Esophagus squamous epithelium (tissue), 4 donors: ENCODE data around the genes EPB41L4A and DCP2.

- PRO-cap = no peak
- RAMPAGE, long total RNA, 4 experiments = no peak in any of the 4 experiments
Observed at GRCh38 chr5:111771923-111772365, 14.9 kb upstream of the NREP start.

GRCh38 chr5:112286807-112287519 is 132.1 kb downstream of the EPB41L4A start:
- PRO-cap = no peak
- RAMPAGE, long total RNA, 4 experiments = no peak in any of the 4 experiments

GRCh38 chr5:112374827-112375074 is 44.3 kb downstream of the EPB41L4A start:
- PRO-cap = no peak
- RAMPAGE, long total RNA, 4 experiments = no peak in any of the 4 experiments

DNA sequence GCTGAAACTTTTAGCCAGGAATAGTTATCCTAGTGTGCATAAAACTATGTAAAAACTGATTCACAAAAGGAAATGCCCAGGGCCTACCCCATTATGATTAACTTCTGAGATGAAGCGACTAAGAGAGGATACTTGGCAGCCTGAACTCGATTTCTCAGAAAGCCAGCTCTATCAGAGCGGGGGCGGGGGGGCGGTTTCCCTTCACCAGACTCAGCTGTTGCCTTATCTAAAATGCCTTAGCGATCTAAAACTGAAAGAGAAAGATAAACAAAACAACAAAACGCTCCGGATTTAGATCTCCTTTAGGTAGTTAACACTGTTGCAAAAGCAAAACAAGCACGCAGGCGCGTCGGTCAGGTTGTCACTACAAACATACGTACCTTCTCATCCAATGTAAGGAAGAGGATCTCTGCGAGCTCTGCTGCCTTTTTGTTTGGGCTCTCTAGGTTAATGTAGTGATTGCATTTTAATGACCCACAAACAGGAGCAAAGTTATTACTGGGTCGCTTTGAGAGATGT is 1.2 kb downstream of the EPB41L4A start:
- PRO-cap = unidirectional peak, plus-strand start at position 339 of the sequence; bidirectional peak, plus-strand start at position 364 of the sequence, minus-strand start at position 368 of the sequence; unidirectional peak, plus-strand start at position 364 of the sequence; unidirectional peak, plus-strand start at position 391 of the sequence
- RAMPAGE, long total RNA, 4 experiments = no peak in any of the 4 experiments

DNA sequence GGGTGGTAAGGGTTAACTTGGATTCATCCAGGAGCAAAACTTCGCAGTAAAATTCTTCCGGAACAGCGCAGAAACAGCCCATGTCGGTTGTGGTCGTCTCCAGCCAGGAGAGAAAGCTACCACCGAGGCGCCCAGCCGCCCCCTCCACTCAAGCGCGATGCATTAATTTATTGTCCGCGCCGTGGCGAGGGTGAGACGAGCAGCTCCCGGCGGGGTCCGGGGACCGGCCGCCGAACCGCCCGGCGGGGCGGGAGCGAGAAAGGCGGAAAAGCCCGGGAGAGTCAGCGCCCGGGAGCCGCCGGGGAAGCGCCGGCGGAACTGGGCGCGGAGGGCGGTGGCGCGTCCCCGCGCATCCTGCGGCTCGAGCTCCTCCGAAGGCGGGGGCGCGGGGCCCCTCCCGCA is at the start of gene EPB41L4A:
Gene EPB41L4A, minus strand, starts transcription at position 320 of the 402 bp plus-strand sequence.
- PRO-cap = bidirectional peak, plus-strand start at position 294 of the sequence, minus-strand start at position 320 of the sequence
- RAMPAGE, long total RNA, 4 experiments = start-site peak on the minus strand in 2 of 4 experiments, centred at positions 250 to 289 of the sequence, 15 to 19 reads per replicate

DNA sequence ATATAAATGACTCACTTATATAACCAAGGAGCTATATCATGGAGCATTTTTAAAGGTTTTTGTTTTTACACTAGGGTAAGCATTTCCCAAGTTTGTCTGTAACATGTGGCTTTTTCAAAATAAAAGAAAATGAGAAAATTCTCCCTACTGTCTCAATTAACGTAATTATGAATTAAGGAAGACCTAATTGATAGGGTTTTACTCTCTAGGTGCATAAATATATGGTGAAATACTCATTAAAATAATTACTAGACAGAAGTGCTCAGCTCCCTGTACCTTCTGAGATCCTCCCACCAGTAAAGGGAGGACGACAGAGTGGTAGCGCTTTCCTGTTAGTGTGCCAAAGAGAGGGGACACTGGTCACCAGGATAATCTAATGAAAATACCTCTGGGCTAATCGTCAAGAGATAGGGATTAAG is 1.4 kb downstream of the REEP5 start:
- PRO-cap = no peak
- RAMPAGE, long total RNA, 4 experiments = no peak in any of the 4 experiments

DNA sequence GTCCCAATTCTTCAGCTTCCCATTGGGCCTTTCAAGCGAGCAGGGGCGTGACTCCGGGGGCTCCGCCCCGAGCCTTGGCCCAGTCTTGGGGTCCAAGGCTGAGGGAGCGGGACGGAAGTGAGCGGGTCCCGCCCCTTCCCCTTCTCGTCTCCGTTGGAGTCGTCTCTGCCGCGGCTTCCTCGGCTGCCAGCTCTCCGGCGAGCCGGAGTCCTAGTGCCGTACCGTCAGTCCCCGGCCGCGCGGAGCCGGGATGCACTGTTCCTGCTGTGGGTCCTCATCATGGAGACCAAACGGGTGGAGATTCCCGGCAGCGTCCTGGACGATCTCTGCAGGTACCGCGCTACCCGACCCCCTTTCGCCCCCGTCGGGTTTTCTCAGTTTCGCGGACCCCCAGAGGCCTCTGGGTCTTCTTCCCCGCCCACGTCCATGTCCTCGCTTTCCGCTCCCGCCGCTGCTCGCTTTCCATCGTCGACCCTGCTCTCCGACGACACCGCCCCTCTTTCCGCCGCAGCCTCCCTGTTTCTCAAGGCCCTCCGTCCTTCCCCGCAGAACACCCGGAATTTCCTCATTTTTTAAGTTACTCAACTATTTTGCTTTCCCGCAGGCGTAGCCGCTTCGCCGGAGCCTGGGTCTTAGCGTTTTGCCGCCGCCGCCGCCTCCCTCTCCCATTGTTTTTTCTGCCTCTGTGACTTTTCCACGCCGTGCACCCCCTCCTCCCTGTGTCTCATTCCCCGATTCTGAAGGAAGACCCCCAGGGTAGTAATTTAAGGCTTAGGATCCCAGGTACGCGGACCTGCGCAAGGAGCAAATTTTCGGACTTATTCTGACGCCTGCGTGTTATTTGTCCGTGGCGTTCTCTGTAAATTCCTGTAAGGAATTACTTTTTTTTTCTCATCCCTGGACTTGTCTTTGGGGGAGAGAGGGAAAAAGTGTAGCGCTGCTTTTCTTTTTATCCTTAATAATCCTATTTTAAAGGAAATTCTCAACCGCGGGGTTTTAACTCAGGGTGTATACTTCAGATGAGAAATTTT is at the start of gene DCP2:
Gene DCP2, plus strand, starts transcription at position 144 of the 1,031 bp plus-strand sequence.
- PRO-cap = bidirectional peak, plus-strand start at position 82 of the sequence, minus-strand start outside the sequence
- RAMPAGE, long total RNA, 4 experiments = start-site peak on the plus strand in 4 of 4 experiments, centred at positions 115 to 142 of the sequence, 25 to 491 reads per replicate

DNA sequence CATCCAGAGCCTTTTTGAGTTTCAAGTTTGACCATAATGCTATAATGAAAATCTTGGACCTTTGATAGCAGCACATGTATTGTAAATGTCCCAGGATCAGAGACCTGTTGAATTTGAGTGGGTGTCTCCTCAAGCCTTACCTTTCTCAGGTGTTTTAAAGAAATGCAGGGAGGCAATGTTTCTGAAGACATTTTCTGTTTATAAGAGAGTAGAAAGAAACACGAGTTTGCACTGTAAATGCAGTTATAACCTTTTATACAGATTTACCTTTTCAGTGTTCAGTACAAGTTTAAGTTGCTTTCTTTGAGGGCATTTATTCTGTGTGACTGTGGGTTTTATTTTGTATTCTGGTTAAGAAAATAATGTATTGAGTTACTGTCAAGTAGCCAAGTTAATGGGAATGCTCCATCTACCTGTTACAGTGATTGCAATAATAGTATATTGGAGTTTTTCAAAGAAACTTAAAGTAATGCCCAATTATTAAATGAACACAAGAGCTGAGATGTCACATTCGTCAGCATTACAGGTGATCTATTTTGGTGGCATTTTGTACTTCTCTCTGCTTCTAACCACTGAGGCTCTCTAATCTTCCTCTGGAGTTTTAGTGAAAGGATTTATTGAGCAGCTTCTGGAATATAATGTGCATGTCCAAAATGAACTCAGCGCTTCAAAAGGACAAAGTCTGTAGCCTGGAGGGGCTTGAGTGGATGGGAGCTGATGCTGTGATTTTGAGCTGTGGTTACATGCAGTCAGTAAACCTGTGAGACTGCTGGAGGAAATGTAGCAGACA is 37.0 kb downstream of the DCP2 start:
- PRO-cap = no peak
- RAMPAGE, long total RNA, 4 experiments = no peak in any of the 4 experiments

DNA sequence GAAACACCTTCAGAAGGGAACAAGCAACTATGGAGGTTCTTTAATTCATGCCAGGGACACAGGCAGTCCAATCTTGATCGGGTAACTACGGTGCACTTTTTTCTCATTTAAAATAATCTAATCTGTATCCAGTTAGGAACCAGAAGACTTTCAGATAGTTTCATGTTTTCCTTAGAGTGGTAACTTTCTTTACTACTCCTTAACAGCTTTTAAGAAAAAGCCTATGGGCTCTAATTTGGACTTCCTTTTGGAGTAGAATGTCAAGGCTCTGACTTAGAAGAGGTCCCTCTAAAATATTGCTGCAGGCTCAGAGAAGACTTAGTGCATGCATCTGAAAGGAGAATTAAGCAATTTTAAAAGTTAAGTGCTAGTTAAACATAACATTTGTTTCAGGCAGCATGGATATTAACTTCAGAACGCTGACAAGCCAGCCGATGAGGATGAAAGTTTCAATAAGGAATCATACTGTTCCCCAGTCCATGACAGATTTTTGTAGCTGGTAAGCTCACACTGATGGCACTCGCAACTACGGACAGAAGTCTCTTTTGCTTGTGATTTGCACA is 47.3 kb downstream of the DCP2 start:
- PRO-cap = unidirectional peak, plus-strand start at position 73 of the sequence
- RAMPAGE, long total RNA, 4 experiments = no peak in any of the 4 experiments

DNA sequence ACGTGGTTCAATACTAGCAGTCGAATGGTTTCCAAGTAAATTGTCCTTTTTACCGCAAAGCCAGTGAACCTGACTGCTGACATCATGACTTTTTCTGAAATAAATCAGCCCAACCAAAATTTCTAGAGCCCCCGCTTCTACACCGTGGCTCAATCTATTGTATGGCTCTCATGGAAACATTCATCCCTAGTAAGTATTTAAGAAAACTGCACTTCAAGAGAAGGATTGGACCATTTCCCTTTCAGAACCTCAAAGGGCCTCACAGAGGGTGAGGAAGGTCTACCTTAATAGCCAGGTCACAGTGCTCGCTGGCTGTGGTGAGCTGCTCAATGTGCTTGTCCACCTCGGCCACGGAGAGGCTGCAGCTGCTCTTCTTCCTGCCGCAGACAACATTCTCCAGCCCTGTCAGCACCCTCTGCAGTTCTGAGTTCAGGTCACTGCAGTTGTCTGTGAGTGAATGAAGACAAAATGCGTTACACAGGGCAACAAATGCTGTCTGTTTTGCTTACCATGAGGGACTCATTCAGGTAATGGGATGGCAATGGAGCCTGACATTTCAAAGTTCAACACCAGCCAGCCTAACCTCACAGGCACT is 127.4 kb downstream of the DCP2 start:
- PRO-cap = no peak
- RAMPAGE, long total RNA, 4 experiments = no peak in any of the 4 experiments

DNA sequence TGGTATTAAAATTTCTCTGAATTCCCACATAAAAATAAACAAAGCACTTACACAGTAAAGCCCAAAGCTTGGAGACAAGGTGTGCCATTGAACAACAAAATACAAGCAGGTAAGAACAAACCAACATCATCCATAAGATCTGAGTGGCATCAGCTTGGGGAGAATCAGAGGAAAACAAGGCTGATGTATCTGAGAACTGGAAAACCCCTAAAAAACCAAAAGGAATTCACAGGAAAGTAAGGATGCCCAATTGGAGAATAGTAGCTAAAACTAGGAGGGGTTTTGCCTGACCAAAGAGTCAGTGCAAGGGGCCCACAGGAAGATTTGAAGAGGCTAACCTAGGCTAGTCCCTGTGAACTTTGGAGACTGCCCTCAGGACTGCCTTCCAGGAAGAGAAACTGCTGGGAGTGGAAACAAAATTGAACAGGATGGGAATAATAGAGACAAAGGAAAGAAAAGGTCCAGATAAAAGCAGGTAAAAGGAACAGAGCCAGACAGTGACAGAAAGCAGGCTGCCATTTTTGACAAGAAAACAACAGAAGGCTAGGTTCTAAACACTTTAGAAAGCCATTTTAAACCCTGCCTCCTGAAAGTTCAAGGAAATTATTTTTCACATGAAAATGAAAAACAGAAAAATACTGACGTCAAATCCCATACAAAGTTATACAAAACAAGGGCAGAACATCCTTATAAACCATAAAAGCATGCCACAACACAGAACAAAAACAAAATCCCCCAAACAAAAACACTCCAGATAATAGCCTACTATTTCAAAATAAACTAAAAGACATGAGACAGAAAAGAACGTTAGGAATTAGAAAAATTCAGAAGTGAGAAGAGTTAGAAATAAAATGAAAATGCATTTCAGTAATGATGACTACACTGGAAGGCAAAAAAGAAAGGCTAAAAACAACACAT is 173.4 kb downstream of the DCP2 start:
- PRO-cap = no peak
- RAMPAGE, long total RNA, 4 experiments = no peak in any of the 4 experiments

DNA sequence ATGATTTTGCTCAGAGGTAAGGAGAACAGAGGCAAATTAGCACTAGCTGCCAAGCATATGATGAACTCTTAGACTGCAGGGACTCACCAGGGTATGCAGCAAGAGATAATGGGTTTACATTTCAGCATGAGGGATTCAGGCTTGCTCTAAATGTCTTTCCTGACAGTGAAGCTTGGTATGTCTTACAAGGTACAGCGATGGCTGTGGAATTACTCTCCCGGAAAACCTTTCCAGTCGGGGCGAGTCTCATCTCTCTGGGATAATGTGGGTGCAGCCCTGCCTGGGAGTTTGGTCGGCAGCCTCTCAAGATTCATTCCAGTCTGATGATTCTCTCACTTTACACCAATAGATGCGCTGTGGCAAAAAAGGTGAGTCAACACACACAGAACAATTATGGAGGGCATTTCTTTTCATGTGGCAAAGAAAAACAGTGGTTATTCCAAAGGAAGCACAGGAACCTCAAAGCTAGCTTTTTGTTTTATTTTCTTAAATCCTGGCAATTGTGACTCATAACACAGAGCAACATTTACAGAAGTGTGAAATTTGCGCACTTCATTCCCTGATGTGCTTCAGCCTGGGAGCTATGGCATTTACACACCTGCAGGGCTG is 190.3 kb downstream of the DCP2 start:
- PRO-cap = bidirectional peak, plus-strand start at position 313 of the sequence, minus-strand start at position 322 of the sequence
- RAMPAGE, long total RNA, 4 experiments = no peak in any of the 4 experiments

DNA sequence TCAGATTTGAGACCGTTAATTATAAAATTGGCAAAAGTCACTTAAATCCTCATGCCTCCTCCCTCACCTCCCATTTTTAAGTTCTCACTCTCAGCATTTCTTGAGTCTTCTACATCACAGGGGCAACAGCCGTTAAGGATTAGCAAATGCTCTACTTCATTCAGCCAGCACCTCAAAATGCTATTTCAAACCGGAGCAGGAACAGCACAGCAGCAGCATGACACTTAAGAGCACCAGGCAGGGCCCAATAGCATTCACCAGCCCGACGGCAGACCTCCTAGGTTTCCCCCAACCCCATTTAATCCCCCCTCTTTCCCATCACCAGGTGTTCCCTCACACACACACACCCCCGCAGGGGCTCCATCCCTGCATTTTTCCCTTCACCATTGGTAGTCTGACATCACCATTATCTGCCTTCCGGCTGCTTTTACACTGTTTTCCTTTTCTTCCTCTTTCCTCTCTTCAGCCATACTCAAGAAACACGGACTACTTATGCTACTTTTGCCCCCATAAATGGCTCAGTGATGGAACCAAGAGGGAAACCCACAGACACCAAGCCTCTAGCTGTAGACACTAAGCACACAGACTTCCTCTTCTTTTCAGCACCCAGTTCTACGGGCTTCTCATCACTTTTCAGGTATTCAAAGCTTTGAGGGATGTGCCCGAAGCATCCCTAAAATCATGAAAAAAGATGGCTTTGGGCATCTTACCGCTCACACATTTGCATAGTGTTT is 141.7 kb downstream of the TSSK1B start:
- PRO-cap = unidirectional peak, plus-strand start at position 188 of the sequence; unidirectional peak, plus-strand start at position 253 of the sequence
- RAMPAGE, long total RNA, 4 experiments = no peak in any of the 4 experiments

GRCh38 chr5:114055696-114056776 is 305.8 kb upstream of the KCNN2 start:
- PRO-cap = no peak
- RAMPAGE, long total RNA, 4 experiments = no peak in any of the 4 experiments

DNA sequence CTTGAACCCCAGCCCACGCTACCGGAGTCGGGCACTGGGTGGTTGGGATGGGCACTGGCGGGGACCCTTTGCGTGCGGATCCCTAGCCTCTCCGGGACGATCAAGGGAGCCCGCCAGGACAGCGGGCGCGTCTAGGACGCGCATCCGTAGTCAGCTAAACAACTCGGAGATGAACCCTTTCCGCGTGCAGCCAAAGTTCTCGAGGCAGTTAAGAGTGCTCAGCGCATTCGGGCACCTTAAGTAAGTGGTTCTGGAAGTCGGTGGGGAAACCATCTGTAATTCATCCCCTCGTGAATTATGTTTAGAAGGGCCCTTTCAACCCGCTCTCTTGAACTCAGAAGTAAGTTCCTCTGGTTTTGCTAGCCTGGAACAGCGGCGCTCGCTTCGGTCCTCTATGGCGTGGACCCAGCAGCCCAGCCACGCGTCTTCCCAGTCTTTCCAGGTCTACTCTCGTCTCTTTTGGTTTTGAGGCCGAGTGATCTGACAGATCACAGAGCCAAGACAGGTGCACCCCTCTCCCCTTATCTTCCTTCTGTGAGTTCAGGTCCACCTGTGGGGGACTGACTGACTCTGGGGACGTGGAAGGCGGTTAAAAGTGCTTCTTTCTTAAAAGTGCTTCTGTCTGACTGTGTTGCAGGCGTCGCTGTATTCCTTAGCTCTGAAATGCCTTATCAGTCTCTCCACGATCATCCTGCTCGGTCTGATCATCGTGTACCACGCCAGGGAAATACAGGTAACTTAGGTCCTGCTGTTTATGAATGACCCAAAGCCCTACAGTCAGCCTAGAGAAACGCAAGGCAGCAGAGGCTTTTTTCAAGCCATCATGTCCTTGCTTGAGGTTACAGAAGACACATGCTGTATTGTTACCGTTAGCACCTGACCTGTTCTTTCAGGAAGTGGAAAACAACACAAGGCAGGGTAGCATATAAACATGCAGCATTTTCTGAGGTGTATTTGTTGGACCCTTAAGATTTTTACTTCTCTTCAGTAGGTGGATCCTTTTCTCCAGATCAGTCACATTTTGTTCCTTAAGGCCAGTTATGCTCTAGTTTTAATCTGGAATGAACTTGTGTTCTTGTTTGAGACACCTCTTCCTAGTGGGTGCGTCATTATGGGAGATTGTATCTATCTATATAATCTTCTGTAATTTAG is 1.8 kb downstream of the KCNN2 start:
- PRO-cap = no peak
- RAMPAGE, long total RNA, 4 experiments = no peak in any of the 4 experiments

GRCh38 chr5:115417077-115417448 is 120.6 kb upstream of the CCDC112 start:
- PRO-cap = no peak
- RAMPAGE, long total RNA, 4 experiments = no peak in any of the 4 experiments

- PRO-cap = no peak
- RAMPAGE, long total RNA, 4 experiments = no peak in any of the 4 experiments
Observed at GRCh38 chr5:115461427-115461836, 83.1 kb downstream of the FEM1C start.

DNA sequence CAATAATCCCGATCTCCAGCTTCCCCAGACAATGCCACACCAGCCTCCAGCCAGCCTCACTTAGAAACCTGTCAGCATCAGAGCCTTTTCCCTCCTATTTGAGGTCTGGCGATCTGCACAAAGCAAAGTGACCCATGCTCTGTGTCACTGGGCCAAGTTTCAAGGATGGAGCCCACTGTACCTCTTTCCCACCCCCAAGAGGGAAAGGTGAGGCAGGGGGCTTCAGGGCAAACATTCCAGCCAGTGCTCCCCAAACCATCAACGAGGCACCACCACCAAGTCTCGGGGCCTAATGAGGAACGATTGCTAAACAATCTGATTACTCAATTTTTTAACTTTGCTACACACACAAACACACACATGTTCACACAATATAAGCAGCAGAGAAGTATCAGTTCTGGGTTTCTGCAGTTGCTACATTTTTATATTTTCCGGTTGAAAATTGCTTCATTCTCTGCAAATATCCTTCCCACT is 60.3 kb downstream of the FEM1C start:
- PRO-cap = no peak
- RAMPAGE, long total RNA, 4 experiments = no peak in any of the 4 experiments

DNA sequence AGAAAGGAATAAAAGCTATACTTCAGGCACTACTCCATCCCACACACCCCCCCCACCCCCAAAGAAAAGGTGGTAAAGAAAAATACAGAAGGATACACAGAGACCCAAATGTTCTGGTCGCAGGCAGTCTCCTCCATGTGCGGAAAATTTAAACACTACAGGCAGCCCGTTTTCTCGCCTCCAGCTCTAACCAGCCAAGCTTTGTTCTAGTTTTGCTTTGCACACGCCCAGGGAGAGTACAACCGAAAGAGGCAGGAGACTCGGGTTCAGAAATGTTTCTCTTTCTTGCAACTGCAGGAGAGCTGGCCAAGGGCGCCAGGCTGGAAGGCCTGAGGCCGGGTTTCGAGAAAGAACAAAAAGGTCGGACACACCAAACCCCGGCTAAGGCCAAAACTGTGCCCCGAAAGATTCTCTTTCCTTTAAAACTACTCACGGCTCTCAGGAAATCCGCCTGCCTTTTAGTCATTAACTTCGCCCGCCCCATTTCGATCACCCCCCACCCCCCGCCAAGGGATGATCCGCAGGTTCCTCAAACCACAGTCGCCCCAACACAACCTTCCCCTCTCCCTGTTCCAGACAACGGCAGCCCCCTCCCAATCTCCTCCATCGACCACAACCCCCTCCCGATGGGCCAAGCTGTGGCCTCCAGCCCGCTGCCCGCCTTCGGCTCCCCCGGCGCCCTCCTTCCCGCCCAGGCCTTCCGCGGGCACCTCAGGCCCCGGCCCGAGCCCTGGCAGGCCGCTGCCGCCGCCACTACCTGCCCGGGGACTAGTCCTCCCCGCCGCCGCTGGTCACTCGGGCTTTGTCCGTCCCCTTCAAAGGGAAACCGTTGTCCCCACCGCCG is 587 bp downstream of the FEM1C start:
- PRO-cap = bidirectional peak, plus-strand start at position 296 of the sequence, minus-strand start at position 208 of the sequence; bidirectional peak, plus-strand start at position 537 of the sequence, minus-strand start at position 395 of the sequence; unidirectional peak, minus-strand start at position 770 of the sequence
- RAMPAGE, long total RNA, 4 experiments = no peak in any of the 4 experiments

- PRO-cap = no peak
- RAMPAGE, long total RNA, 4 experiments = no peak in any of the 4 experiments
Observed at GRCh38 chr5:115620362-115620932, 5.4 kb downstream of the TMED7 start.